OVCAR3 (cell line): ENCODE results near the gene ATP6V1C2.

DNA sequence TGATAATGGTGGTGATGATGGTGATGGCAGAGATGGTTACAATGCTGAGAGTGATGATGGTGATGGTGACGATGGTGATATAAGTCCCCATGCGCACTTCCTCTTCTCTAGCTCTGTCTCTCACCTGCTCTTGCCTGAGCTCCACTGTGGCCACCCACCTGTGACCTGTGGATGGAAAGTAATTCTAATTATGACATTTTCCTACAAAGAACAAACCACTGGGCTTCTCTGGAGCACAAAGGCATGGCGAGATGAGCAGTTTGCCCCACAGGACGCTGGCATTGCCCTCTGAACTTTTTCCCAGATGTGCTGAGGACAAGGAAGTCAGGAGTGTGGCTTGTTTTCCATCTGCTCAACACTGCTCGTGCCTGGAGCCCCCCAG is 68.3 kb downstream of the RRM2 start:
- RRBS, result no CpG with 5 or more reads among the region's 5 CpGs

- RRBS, result 5% methylated on average over 30 of the region's 41 CpGs
Observed at GRCh38 chr2:10302377-10302819, 306 bp upstream of the HPCAL1 start.

DNA sequence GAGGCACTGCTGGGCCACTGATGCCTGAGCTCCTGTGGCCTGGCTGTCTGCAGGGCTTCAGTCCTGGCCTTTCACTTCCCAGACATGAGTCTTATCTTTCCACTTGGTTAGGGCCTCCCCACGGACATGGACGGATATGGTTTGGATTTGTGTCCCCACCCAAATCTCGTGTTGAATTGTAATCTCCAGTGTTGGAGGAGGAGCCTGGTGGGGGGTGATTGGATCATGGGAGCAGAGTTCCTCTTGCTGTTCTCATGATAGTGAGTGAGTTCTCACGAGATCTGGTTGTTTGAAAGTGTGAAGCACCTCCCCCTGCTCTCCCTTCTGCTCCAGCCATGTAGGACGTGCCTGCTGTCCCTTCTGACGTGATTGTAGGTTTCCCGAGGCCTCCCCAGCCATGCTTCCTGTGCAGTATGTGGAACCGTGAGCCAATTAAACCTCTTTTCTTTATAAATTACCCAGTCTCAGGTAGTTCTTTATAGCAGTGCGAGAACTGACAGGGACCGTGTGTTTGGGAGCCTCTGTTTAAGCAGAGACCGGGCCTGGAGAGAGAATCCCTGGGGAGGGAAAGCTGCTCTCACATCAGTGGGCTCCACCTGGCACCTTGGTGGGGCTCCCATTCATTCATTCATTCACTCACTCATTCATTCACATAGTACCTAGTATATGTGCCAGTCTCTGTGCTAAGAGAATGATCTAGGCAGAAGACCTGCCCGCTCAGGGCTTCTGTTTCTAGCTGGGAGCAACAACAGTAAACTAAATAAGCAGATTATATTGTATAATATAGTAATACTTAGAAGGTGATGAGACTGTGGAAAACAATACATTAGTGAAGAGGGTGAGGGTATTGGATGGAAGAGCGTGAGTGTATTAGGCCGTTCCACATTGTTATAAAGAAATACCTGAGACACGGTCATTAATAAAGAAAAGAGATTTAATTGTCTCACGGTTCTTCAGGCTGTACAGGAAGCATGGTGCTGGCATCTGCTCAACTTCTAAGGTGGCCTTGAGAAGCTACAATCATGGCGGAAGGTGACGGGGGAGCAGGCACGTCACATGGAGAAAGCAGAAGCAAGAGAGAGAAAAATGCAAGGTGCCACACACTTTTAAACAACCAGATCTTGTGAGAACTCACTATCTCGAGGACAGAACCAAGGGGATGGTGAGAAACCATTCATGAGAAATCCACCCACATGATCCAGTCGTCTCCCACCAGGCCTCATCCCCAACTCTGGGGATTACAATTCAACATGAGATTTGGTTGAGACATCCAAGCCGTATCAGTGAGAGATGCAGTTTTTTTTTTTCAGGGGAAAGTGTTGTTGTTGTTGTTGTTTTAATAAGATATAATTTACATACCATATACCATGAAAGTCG is 17.9 kb downstream of the HPCAL1 start:
- RRBS, result no CpG with 5 or more reads among the region's 23 CpGs

- RRBS, result 97% methylated on average over 6 of the region's 20 CpGs
Observed at GRCh38 chr2:10406451-10407153, 41.5 kb downstream of the ODC1 start.

DNA sequence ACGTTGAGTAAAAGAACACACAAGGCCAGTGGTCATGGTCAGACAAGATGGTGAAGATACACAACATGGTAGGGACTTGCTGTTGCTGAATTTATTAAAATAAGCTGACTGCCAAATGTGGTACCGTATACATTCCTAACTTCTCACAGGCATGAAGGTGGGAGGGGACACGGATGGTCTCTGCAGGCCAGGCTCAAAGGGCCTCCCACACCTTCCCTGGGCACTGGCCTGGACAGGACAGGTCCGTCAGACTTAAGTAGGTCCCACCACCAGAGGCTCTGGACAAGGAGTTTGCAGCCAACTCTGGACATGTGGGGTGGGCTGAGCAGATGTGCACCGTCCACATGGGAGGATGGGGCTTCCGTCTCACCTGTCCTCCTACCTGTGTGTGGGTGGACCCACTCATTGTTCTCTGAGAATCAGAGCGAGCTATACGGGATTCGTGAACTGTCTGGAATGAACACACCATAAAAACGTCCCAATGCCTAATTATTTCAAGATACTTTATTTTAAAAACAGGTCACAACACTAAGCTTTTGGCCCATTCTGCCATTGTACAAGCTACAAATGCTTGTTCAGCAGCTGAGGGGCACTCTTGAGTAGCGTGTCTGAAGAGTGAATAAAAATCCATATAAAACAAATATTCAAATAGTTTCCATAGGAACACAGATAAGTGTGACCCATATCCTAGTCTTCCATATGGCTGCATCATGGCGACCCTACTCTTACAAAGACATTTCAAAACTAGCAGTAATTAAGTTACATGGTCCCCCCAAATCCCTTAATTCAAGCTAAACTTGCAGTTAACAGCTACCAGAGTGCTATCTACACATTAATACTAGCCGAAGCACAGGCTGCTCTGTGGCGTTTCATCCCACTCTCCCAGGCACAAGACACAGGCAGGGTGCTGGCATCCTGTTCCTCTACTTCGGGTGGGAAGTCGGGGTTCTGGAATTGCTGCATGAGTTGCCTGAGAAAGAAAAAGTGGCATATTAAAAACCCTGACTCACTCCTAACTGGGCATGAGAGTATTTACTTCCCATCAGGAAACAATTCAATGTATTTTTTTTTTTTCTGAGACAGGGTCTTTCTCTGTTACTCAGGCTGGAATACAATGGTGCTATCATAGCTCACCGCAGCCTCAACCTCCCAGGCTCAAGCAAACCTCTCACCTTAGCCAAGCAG is 7.8 kb downstream of the ODC1 start:
- RRBS, result no CpG with 5 or more reads among the region's 17 CpGs

DNA sequence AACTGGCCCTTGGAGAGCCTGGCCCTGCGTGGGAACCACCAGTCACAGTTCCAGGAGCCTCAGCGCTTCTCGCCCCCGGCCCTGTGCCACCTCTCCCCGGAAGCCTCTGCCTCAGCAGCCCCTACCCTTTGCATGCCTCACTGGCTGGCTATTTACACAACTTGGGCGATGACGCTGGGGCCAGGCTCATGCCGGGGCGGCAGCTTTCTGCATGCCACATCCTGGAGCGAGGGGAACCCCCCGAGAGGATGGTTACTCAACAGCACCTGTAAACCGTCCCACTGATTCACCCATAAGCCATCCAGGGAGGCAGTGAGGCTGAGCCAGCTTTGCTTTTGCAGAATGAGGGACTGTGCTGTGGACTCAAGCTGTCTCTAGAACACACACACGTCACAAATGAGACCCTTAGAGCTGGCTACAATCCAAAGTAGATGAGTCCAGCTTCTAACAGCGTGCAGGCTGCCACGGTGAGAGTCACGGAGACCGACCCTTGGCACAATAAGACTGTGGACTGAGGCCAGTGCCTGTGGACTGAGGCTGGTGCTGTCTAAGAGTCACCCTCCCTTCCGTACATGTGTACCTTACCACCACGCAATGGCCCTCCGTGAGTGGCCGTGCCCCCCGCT is 45.6 kb upstream of the ODC1 start:
- RRBS, result 11% methylated on average over 4 of the region's 22 CpGs

DNA sequence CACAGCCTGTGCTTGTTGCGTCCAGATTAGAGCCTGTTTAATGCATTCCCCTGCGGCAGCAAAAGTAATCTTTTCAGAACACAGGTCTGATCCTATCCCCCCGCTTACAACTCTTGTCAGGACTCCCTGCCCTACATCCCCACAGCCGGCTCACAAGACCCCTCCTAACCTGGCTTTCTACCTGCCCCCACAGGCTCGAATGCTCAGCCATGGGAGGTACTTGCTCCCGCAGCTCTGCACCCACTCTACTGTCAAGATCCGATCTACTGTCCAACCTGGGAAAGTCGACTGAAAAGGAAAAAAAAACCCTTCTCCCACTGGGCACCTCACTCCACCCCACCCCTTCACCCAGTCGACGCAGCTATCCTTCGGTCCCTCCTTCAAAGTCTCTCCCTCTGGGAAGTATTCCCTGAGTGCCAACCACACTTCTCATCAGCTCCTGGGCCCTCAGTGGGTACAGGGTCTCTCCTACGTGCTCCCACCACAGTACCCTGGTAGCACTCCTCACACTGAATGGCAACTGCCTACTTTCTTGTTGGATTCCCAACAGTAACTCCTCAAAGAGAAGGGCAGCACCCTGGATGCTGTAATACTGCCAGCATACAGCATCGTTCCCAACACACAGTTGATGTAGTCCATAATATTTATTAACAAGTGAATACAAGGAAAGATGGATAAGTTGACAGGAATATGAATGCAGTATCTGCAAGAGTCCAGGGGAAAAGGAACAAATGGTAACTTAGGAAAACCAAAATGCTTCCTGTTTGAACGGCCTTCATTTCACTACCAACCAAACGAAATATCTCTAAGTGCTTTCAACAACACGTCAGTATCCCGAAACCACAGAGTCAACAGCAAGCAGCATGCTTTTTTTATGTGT is 47.2 kb downstream of the NOL10 start:
- RRBS, result no CpG with 5 or more reads among the region's 17 CpGs

DNA sequence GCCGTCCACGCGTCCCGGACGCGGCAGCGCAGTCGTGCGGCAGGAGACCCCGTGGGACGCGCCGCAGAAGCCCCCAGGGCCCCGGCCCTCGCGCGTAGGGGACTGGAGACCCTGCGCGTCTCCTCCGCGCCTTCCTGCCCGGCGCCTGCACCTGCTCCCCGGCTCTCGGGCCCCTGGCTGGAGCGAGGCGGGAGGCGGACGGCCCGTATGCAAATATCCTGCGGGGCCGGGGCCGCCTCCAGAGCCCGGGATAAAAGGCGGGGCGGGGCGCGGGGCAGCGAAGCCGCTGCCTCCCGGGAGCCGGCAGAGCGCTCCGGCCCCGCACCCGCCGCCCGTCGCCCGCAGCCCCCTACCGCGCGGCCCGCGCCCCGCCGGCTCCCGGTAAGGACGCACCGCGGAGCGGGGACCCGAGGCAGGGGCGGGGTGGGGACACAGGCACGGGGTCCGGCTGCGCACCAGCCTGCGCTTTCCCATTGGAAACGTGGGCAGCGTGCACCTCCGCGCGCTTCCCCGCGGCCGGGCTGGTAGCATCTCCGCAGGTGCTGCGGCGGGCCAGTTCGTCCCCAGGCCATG is at the start of gene ATP6V1C2:
ATP6V1C2 (plus strand) TSS at position 280 of the 573 bp plus-strand sequence.
- RRBS, result 4% methylated on average over 63 of the region's 80 CpGs

DNA sequence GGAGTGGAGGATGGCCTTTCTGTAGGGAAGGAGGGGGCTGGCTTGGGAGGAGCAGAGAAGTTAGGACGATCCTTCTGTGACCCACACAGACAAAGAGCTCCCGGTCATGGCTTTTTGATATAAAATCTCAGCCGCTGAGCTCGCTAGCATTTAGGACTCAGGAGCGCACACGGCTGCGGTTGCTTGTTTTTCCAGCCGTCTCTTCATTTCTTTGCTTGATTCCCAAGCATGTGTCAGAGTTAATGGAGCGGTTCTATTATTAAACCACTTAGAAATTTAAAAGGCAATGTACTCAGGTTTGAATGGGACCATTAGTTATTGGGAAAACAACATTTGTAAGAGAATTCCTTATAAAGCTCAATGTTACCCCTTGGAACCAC is 47.3 kb upstream of the KCNF1 start:
- RRBS, result no CpG with 5 or more reads among the region's 9 CpGs

DNA sequence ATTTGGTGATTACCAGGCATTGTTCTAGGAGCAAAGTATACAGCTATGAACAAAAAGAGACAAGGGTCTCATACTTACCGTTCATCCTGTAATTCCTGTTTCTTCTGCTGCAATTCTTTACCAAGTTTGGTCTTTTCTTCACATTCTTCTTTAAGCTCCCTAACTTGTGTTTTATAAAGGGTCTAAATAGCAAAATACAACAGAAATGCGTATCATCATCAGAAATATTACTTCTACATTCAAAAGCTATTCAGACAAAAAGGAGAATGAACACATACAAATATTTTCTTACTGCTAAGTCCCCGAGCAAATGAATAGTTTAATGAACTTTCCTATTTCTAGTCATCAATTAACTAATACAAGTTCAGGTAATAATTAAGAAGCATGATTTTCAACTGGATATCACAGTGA is 46.0 kb downstream of the SLC66A3 start:
- RRBS, result no CpG with 5 or more reads among the region's 3 CpGs

DNA sequence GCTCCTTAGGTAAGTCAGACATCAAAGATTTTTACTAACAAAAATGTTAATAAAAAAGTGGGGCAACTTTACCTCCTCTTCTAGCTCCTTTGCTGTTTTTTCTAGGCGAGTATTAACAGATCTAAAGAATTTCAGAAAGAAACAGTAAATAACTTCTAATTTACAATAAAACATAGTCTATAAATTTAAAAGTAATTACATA is 60.7 kb downstream of the SLC66A3 start:
- RRBS, result no CpG with 5 or more reads among the region's 1 CpG

DNA sequence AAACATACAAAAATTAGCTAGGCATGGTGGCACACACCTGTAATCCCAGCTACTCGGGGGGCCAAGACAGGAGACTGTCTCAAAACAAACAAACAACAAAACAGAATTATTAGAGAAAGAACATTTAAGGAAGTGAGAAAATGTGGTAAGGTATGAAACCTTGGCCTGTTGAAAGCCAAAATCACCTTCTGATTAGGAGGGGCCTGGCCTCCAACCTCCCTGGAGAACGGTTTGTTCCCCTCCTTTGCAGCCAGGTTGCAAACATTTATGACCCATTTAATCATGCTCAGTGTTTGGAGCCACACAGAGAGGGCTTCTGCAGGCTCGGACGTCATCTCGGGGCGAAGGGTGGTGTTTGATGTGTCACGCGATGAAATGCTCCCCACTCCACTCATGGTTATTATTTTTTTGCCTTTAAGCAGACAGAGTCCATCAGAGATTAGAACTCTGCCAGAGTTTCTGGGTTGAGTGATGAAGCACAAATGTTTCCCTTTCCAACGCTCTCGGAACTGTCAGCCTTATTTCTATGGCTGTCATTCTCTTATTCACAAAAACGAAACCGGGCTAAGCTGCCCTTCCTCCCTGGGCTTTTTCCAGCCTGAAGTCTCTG is 33.5 kb upstream of the ROCK2 start:
- RRBS, result no CpG with 5 or more reads among the region's 12 CpGs

DNA sequence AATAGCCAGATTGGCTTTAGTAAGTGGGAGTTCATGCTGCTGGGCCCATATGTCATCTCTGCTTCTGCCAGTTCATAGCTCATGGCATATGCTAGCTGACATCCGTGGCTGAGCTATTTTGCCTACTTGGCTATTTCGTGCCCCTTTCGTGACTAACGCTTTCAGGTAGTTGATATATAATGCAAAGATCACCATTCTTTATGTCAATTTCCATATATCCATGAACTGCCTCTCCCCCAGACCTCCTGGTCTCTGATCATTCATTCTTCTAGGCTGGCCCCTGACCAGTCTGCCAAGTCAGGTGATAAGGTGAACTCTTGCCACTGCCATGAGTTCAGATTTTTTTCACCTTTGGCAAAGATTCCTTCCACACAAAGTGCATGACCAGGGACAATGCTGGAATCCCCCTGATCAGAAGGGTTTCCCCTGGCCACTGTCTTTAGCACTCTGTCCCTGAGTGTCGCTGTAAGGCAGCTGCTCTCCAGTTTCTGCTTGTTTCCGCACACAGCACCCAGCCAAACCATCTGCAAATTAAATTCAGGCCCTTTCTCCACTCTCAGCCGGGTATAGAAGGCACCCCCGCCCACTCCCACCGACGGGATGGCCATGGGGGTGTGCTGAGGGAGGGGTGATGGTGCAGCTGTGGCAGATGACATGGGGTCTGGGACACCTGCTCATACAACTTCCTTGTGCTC is 51.9 kb upstream of the ROCK2 start:
- RRBS, result no CpG with 5 or more reads among the region's 10 CpGs

DNA sequence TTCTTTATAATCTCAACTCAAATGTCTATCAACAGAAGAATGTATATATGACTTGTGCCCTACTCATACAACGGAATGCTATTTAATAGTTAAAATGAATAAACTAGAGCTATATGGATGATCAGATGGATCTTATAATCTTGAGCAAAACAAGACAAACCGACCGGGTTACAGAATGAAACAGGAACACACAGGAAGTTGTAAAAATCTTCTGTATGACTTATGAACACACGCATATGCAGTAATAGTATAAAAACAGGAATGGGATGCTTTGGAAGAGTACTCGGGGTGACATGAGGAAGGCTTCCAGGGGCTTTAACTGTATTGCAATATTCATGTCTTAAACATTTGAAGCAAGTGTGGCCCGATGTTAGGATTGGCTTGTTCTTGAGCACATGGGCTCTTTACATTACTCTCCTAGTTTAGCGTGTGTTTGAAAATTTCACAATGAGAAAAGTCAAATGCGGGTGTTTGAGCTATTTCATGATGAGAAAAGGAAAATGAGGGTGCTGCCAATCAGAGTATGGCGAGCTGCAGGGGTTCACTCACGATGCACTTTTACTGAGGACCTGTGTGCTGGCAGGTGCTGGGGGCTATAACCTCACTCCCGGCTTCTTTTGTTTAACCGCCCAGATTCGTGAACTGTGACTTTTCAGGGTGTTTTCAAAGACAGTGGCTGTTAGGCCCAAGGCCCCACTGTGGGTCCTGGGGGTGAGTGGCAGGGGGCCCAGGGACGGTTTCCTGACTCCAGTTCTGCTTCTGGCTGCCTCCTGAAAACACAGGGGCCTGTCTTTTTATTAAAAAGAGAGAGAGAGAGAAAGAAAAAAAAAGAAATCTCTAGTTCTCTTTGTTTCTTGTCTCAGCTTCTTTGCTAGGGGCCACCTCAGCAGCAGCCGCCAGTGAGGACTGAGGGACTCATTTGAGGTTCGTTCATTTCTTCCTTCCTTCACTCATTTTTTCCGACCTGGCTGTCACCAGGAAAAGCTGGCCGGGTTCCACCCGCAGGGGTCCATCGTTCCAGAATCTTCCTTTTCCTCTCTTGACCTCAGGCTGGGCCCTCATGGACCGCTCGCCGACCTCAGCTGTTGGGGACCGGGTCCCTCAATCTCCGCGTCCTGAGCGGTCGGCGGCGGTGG is 15.2 kb upstream of the E2F6 start:
- RRBS, result 98% methylated on average over 7 of the region's 30 CpGs

GRCh38 chr2:11500467-11501170 is 33.2 kb upstream of the GREB1 start:
- RRBS, result no CpG with 5 or more reads among the region's 7 CpGs

DNA sequence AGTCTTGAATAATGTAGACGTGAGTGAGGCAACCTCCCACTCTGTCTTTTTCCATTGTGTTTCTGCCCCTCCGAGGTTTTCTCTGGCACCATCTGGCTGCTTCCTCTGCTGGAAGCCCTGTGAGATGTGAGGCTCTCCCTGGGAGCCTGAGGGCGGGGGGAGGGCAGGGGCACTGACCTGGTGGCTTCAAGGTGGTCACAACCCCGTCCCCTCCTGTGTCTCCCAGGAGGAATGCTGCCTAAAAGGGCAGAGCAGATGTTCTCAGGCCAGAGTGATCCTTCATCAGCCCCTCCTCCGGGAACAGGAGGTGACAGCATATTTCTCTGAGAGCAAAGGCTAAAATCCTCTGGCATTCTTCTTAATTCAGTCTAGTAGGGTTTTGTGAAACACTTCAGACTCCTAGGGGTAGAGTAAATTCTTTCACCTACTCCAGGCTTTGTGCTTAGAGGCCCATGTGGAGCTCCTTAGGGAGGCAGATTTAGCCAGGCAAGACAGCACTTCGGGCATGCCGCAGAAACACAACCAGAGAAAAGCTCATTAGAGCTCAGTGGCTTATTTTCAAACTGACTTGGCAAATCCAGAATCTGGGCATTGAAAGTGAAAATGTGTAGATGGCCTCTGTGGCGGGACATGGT is 18.3 kb upstream of the GREB1 start:
- RRBS, result no CpG with 5 or more reads among the region's 8 CpGs

- RRBS, result no CpG with 5 or more reads among the region's 7 CpGs
Observed at GRCh38 chr2:11540339-11540885, 6.6 kb downstream of the GREB1 start.

GRCh38 chr2:11697892-11698667 is 28.1 kb upstream of the NTSR2 start:
- RRBS, result 85% methylated on average over 6 of the region's 25 CpGs

DNA sequence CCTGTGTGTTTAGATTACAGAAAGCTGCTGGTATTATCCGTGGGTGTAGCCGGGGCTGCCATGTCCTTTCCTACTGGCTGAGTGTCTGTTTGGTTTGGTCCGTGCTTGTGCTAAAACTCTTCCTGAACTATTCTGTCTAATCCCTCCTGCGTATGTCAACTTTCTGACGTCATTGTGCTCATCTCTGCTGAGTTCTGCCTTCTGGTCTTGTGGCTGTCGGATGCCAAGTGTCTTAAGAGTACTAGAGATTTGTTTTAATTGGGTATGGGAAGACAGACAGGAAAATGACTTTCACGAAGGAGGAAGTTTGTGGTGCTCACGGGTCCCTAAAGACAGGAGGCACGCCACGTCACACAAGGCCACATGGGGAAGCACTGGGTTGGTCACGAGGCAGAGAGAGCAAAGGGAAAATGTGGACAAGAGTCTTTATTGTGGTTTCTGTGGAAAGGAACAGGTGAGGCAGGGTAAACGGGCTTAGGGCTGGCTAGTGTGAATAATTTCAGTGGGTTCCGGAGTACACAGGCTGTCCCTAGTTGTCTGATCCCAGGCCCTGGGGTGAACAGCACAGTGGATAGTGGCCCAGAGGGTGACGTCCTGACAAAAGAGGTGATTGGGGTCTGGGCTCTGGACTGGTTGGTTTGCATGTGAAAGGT is 31.9 kb upstream of the NTSR2 start:
- RRBS, result no CpG with 5 or more reads among the region's 14 CpGs

GRCh38 chr2:11716703-11717097 is 29.7 kb upstream of the LPIN1 start:
- RRBS, result no CpG with 5 or more reads among the region's 5 CpGs